Right cardiac atrium (tissue), 1 donor: ENCODE data around the genes KRT7 and KRT83.

- PRO-cap, result no peak
Measured at GRCh38 chr12:51204251-51204607, 13.6 kb downstream of the POU6F1 start.

DNA sequence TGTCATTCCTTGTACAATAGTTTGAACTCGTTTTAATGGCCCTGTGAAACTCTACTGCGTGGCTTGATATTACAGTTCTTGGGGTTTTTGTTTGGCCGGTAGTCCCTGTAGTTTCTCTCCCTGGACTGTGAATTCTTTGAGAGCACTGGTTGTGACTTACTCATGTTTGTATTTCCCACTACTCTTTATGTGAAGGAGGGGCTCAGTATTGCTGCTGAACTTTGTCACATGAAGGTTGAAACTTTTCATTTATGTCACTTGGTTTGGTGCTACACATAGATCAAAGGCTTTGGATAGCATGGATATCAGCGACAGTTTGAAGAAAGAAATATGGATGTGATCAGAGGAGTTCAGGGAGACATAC, 1.5 kb upstream of the POU6F1 start:
- PRO-cap, result no peak

DNA sequence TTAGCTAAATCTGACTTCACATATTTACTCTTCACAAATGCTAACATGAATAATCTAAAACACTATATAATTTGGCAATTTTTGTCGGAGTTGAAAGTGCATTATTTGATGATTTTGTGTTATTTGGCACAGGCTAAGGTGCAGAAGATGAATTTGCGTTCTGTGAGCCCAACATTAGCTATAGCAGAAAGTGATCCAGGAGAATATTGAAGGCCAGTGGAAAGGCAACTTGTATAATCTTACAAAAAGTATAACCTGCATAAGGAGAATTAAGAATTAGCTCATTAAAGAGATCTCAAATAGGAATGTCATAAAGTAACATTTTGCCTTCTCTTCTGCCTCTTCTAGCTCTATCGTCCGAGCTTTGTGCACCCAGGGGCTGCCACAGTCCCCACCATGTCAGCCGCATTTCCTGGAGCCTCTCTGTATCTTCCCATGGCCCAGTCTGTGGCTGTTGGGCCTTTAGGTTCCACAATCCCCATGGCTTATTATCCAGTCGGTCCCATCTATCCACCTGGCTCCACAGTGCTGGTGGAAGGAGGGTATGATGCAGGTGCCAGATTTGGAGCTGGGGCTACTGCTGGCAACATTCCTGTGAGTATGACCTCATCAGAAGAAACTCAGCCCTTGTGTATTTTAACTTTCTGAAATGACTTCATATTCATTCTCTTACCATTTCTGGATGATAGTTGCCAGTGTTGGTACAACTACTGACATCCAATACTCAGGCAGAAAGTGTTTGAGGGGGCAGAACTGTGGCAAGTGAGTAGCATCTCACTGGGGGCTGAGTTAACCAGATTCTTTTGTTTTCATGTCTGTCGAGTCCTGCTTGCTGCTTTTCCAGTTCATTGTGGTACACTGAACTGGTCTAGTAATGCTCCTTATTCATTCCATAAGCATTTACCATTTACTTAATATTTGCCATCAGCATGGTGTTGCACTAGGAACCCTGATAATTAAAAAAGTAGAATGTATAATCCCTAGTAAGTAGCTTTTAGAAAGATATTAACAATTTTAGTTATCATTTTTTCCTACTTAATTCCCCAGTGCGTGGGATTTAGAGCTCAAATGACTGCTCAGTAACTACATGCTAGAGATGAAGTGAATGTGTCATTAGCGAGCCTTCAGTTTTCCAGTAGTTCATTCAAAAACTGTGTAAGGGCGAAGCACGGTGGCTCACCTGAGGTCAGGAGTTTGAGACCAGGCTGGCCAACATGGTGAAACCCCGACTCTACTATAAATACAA, 2.3 kb downstream of the DAZAP2 start:
- PRO-cap, result no peak

DNA sequence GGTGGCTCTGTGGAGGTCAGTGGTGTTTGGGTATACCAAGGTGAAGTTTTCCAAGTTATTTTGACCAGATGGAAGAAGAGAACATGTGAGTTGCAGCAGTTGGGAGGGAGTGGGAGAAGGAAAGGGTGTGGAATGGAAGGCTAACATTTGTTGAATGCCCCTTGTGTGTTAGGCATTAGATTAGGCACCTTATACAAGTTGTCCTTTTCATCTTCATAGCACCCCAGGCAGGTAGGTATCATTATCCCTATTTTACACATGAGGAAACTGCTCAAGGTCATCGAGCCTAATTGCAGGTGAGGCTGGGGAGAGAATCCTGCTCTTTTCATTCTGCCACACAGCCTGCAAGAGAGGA, 17.2 kb downstream of the SLC4A8 start:
- PRO-cap, result no peak

DNA sequence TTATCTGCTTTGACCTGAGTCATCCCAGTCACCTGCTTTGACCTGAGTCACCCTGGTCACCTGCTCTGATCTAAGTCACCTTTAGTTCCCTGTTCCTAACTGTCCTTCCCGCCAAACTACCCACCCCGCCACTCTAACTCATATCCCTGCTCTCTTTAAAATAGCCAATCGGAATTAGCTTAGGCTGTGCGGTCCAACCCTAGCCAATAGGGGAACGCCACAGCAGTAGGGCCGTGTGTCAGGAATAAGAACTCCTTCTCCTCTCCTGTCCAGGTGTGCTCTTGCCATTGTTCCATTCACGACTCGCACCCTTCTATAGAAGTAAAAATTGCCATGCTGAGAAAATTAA, 3.1 kb upstream of the ANKRD33 start:
- PRO-cap, result no peak

GRCh38 chr12:51906363-51906609, 1.0 kb upstream of the ACVRL1 start:
- PRO-cap, result no peak

GRCh38 chr12:51909953-51910500, 2.7 kb downstream of the ACVRL1 start:
- PRO-cap, result no peak

- PRO-cap, result no peak
Measured at GRCh38 chr12:51954449-51954704, 2.9 kb downstream of the ACVR1B start.

DNA sequence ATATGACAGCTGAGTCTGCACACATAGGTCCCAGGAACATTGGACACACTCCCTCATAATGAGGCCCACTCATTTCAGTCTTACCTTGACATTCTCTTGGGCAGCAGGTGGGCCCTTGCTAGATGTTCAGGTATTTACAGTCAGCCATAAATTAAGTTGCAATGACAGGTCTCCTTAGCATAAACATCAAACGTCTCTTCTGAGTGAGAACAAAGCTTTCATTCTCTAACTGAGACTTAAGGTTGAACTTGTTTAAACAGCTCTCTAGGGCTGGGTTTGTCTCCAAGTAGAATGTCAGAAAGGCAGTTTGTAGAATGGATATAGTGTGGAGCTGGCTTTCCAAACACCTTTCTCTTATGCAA, 10.3 kb downstream of the ACVR1B start:
- PRO-cap, result no peak

- PRO-cap, result no peak
Measured at GRCh38 chr12:51975931-51977348, 24.9 kb downstream of the ACVR1B start.

- PRO-cap, result no peak
Measured at GRCh38 chr12:51992265-51992762, 14.4 kb upstream of the TAMALIN start.

- PRO-cap, result no peak
Measured at GRCh38 chr12:52011149-52012000, 4.6 kb downstream of the TAMALIN start.

- PRO-cap, result no peak
Measured at GRCh38 chr12:52020000-52020548, 13.3 kb downstream of the TAMALIN start.

- PRO-cap, result unidirectional peak, minus-strand start at chr12:52023795
Measured at GRCh38 chr12:52023269-52024422, 16.9 kb downstream of the TAMALIN start.

GRCh38 chr12:52052853-52053116, 1.5 kb downstream of the NR4A1 start:
- PRO-cap, result no peak

- PRO-cap, result no peak
Measured at GRCh38 chr12:52054708-52055266, 3.5 kb downstream of the NR4A1 start.

DNA sequence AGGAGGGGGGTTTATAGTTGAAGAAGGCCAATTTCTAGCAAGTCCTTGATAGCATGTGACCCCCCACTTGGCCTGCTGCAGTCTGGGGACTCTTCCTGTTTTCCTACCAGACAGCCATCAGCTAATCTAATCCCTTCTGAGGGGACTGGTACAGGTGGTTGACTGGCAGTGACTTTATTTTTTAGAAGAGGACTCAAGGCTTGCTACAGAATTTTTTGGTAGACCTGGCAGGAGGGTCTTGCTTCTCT, 994 bp upstream of the SMIM41 start:
- PRO-cap, result no peak

DNA sequence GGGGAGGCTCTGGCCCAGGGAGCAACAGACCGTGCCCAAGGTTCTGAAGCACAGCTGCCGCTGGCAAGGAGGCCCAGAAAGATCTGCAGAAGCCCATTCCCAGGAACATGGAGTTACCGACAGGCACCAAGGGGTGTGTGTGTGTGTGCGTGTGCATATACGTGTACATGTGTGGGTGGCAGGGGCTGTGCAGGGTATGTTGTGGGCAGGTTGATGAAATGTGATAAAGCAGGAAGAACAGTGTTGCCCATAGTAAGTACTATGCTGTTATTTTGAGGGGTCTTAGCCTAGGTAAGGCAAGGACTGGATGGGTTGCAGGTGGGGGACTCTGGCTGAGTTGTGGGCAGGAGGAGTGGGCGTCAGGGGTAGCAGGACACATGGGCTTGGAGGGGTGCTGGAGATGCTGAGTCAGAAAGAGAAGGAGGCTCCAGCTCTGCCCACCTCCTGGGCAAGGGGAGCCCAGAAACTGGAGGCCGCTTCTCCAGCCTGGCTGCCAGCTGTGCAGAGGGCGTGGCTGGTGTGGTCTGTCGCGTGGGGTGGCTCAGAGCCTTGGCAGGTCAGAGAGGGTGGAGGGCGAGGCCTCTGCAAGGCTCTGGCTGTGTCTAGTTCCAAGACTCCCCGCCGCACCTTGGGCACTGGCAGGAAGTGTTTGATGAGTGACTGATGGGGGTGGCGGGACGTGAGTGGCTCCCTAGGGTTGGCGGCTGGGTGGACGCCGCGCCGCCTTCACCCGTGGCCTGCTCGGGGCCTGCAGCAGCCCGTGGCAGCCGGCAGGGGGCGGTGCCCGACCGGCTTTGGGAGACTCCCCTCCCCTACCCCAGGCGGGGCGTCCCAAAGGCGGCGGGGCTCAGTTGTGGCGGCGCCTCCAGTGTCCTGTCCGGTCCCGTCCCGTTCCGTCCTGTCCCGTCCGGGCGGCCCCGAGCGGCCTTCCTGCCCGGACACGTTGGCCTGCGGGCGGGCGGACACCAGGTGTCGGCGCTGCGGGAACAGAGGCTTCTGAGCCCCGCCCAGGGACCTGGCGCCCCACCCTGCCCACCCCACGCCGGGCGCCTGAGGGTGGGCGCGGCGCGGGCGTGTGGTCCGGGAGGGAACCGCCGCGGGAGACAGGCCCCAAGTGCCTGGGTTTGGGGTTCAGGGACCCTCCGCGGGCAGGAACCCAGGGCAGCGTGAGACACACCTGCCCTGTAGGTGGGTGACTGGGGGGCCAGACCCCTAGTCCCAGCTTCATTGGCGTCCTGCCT, 39.9 kb downstream of the KRT80 start:
- PRO-cap, result no peak

- PRO-cap, result no peak
Measured at GRCh38 chr12:52233002-52233320, at the start of gene KRT7. Gene KRT7 (plus strand): TSS chr12:52233243.

DNA sequence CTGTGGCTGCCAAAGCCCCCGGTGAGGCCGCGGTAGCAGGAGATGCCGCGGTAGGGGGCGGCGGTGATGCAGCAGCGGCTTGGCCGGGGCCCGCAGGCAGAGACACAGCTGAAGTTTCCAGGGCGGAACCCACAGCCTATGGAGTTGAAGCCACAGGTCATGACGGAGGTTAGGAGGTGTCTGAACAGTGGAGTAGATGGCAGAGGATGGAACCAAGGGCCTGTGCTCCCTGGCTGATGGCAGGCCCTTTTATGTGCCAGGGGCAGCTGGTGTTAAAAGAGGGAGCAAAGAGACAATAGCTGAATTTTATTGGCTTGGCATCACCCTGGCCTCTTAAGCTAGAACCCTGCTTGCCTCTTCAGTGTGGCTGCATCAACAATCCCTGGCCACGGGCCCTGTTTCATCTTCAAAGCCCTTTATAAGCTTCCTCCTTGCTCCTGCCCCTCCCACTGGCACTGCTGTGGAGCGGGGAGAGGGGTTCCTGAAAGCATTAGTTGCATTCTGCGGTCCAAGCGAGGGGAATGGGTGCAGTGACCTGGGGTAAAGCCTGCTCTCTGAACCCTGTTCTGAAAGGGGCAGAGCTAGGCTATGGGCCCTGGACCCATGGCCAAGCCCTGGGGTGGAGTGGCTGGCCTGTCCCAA, at the start of gene KRT83:
KRT83 (minus strand) TSS at position 224 of the 642 bp plus-strand sequence.
- PRO-cap, result no peak